Vermiform appendix (tissue), 1 donor: ENCODE measurements around a stretch of chr11.

DNA sequence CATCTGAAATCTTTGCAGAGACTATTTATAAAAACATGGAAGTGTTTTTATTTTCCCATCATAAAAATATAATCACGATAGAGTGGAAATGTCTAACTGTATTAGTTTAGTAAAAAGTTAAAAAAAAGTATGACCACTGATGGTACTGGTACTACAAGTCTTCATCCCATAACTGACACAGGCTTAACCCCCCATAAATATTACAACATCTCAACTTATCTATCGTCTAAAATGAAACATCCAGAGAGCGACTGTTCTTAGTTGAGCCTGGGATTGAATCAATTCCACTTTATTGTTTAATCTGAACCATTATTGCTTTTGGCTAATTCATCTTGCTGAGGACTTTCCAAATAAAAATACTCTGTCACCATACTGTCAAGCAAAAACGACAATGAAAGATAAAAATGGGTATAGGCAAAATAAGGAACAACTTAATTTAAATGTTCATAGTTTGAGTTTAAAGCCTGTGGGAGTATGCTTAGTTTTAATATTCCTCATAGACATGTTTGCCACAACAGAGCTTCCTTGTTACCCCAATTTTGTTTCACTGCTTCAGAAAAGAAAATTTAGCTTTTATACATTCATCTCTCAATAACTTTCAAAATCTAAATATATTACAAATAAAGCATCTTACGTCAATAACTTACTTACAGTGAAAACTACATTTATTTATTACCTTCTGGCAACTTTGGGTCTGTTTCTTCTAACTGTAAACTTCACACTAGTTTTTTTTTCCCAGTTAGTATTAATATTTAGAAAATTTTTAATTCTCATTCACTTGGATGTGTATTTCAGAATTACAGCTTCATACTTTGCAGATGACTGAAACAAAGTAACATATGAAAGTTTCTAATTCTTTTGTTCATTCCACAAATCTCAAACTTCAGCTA lies 69.8 kb downstream of the ST14 start:
- PRO-cap: no peak

DNA sequence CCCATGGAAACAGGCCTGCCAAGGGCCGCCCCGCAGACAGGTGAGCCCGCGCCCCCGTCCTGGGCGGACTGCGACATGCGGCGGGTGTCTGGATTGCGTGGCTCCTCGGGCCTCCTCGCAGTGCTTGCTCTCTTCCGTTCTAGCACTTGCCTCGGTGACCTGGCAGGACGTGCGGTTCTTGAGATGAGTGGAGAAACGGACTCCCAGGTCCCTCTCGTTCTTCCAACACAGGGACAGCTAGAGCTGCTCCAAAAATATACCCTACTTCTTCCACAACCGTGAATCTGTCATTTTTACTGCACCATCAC lies 645 bp upstream of the ZBTB44 start:
- PRO-cap: no peak

DNA sequence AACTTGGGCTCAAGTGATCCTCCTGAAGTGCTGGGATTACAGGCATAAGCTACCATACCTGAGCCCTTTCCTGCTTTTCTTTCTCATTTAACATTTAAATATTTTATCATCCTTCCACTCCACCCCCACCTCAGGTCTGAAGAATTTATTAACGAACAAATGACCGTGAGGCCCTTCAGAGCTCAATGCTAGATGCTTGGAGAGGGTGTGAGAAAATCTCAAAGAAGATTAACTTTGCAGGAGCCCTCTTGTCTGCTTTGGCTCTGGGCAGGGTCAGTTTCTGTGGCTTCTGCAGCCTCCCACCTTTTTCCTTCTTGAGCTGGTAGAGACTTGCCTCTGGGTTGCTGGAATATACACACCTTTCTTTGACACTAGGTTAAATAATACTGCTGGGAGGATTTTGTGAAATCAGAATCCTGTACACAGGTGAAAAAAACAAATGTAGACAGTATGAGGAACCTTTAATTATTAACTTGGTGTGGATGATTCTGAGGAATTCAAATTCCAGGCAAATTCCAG lies 3.4 kb upstream of the ZBTB44 start:
- PRO-cap: no peak

GRCh38 chr11:130331192-130331805 lies 16.6 kb upstream of the ZBTB44 start:
- PRO-cap: no peak

DNA sequence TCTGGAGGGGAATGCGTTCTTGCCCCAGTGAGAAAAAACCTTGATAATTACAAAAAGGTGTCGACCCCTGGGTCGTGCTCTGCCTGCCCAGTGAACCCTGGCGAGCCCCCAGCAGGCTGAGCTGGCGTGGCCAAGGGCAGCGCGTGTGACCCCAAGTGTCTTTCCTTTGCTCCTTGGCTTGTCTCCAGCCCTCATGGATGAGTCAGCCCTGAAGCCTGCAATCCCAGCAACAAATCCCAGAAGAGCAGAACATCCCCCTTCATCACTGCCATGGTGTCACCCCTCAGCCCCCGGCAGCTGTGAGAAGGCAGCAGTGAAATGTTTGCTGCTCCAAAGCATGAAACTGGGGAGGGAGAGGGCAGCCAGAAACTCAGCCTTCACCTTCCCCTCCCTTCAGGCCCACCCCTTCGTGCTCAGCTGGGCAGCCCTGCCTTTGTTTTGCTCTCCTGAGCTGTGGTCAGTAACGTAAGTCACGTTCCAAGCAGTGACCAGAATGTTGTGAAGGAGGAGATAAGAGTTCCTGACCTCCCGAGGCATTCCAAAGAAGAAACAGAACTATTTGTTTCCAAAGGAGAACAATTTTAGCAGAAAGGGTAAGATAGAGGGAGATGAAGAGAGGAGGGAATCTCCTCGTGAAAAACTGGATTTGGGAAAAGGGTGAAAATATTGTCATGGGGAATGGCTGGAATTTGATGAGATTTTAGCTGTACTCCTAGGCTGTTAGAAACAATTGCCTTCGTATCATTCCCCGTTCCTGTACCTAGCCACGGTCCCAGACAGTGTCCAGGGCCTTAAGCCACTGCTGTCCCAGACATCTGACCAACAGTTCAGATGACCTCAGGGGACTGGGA lies 29.9 kb downstream of the ADAMTS15 start:
- PRO-cap: no peak

DNA sequence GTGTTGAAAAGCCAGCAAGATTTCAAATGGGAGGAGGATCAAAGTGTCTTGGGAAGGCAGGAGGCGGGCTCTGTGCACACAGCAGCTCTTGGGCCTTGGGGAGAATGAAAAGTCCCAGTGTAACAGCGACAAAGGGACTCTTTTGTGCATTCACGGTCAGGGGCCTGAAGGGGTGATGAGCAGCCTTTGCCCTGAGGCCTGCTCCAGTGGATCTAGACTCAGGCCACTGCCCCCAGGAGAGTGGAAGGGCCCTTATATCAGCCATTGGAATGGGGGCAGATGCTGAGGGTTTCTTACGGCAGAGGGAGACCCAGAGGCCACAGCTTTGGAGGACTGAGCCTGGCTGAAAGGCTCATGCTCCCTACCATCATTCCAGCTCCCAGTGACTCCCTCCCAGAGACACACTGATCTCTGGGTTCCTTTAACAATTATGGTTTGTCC lies 135.5 kb downstream of the ADAMTS15 start:
- PRO-cap: no peak

DNA sequence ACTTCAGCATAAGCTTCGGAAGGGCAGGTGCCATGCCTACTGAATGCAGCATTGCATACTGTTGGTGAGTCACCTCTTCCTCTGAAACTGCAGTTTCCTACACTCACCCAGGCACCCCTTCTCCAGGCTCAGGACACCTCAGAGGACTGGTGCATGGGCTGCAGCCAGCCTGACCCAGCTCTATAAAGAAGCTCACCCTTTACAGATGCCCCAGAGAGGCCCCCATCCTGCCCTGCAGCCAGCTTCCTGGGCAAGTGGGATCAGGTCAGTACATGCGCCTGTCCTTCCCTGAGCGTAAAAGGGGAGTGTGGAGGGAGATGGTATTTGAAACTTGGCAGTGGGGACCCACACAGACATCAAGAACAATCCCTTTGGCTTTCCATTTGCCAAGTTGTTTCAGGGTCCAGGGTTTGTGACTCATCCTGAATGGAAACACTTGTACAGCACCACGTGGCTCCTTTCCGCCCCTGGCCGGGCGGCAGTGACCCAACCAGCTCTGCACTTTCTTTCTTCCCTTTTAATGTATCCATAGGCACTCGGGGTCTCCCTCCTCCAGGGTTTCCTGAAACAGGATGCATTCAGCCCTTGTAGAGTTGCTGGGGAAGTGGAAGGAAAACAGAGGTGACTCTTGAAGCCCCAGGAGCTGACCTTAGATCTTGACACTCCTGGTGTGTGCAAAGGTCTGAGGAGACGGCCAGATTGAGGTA lies 190.1 kb downstream of the SNX19 start:
- PRO-cap: no peak

DNA sequence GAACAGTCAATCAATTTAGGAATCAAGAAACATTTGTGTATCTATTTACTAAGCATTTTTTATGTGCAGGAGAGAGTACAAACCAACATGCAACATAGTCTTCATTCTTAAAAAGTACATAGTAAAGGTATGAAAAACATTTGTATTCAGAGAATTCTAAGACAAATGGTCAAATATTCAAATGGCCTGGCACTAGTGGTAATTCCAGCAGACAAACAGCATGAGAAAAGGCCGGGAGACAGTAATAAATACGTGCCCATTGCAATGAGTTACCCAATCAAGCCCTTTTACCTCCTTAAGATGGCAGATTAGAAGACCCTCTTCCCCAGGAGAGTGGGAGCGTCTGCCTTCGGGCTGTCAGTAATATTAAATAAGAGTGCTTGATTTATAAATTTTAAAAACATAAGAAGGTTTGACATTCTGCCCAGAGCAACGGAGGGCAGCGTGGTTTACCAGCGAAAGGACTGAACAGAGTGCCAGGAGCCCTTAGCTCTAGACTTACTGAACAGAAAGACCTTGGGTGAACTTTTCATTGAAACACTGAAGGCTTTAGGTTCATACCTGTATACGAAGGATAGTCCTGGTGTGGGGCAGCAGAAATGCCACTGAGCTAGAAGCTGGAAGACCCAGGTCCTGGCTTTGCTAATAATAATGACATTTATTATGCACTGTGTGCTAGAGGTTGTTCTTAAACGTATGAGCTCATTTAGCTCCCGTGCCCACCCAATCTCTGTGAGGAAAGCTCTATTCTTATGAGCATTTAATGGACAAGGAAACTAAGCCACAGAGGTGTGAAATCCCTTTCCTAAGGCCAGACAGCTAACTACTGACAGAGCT lies 49.8 kb downstream of the SNX19 start:
- PRO-cap: no peak

GRCh38 chr11:130891149-130891768 lies 25.0 kb downstream of the SNX19 start:
- PRO-cap: no peak

- PRO-cap: no peak
These were observed 131.4 kb upstream of the SNX19 start for GRCh38 chr11:131047691-131048123.

- PRO-cap: no peak
These were observed 116.5 kb upstream of the NTM start for GRCh38 chr11:131253847-131254332.

DNA sequence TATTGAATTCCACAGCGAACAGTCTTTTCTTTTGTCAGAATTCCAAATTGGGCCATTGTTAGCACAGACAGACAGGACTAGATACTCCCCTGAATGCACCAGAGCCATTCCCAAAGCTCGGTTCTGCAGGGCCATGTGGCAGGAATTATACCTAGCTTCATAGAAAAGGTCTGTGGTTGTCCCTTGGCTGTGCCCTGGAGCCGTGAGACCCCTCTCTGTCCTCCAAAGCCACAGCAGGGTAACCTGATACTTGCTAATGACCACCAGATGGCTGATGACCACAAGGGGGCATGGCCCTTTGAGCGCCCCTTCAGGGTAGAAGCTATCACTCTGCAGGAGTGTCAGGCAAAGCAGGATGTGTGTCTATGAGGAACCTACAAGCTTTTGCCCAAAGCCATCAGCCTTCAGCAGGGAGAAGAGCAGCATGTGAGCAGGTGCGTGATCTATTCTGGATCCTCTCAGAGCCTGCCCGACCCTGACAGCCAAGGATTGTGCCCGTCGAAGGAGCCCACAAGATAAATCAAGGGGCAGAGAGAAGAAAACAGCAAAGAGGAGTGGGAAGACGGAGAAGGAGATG lies 95.3 kb downstream of the NTM start:
- PRO-cap: no peak

DNA sequence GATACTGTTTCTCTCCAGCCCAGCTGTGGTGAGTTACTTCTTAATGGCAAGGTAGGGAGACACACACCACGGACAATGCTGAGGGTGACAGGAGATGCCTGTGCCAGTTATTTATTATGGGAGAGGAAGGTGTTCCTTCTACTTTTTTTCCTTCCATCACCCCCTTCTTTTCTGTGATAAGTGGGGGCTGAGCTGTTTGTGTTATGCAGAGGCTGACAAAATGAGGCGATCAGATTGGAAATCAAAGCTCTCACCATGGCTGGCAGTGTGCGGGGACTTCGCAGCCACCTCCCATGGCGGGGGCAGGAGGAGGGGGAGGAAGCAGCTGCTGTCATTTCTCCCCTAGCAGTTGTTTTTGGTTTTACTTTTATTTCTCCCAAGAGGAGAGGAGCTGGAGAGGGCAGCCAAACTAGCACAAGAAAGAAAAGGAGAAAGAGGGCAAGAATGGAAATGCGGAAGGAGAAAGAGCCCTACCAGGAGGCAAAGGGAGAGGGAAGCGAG lies 755.9 kb downstream of the NTM start:
- PRO-cap: no peak

- PRO-cap: unidirectional peak, minus-strand start at chr11:133653733
These were observed 121.2 kb upstream of the OPCML start for GRCh38 chr11:133653598-133653848.

DNA sequence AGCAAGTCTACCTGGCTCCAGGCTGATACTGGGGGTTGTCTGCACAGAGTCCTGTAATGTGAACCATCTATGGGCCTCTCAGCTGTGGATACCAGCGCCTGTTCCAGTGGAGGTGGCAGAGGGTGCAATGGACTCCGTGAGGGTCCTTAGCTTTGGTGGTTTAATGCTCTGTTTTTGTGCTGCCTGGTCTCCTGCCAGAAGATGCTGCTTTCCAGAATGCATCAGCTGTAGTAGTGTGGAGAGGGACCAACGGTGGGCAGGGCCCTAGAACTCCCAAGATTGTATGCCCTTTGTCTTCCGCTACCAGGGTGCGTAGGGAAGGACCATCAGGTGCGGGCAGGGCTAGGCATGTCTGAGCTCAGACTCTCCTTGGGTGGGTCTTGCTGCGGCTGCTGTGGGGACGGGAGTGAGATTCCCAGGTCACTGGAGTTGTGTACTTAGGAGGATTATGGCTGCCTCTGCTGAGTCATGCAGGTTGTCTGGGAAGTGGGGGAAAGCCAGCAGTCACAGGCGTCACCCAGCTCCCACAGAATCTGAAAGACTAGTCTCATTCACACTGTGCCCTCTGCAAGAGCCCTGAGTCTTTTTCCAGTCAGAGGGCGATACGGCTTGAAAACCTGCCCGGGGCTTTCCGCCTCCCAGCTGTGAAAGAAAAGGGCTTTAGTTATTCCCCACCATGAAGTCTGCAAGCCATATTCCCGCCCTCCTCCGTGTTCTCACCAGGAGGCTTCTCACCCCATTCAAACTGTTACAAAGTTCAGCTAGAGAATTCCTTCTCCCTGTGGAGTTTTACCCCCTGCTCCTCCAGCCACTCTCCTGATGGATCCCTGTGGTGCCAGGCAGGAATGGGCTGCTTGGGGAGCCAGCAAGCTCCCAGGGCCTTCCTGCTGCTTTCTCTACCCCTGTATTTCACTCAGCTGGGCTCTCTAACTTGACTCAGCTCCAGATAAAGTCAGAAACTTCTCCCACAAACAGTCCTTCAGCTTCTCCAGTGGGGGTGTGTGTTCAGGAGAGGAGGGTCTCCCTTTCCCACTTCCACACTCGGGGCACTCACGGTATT lies 9.1 kb upstream of the SPATA19 start:
- PRO-cap: no peak

- PRO-cap: no peak
These were observed 37.1 kb downstream of the IGSF9B start for GRCh38 chr11:133919411-133920325.

DNA sequence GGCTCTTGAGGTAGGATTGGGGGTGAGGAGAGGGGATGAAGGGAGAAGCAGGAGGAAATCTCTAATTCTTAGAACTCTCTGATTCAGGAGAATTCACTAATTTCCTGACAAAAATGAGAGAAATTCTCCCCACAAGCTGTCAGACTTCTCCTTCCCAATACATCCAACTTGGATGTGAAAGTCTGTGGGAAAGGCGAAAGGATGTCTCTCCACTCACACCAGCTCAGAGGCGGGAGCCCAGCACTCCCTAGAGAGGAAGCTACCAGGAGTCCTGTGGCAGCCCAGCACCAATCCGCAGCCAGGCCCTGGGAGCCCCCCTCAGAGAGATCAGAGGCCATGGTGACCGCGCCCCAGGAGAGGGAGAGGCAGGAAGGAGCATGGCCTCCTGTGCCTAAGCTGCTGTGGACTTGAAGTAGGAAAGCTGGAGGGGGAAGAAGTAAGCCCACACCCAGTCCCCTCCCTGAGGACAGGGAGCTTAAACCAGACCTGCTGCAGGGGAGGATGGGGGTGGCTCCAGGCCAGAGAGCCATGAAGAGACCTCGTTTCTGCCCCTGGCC lies 24.3 kb upstream of the IGSF9B start:
- PRO-cap: no peak

- PRO-cap: no peak
These were observed 69.0 kb downstream of the NCAPD3 start for GRCh38 chr11:134154455-134155393.

GRCh38 chr11:134155860-134156419 lies 67.8 kb downstream of the NCAPD3 start:
- PRO-cap: no peak

DNA sequence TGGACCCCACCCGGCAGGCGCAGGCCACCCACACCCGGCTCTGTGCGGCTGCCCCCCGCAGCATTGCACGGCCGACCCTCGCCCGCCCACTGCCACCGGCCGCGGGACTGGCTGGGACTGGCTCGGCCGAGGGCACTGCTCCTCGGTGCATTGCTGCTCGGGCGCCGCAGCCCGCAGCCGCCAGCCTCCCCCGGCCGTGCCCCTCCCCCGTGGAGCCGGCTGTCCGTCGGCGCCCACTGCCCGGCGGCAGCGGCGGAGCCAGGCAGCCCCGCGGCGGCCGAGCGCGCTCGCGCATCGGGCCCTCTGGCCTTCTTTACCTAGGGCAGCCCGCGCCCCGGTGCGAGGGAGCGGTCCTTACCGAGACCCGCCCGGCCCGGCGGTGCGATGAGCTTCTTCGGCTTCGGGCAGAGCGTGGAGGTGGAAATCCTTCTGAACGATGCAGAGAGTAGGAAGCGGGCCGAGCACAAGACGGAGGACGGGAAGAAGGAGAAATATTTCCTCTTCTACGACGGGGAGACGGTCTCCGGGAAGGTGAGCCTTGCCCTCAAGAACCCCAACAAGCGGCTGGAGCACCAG lies 356 bp downstream of the VPS26B start:
- PRO-cap: no peak